Epidermal melanocyte (primary cell): ENCODE measurements around the genes TDG and GLT8D2.

GRCh38 chr12:102878806-102879499 is 38.1 kb downstream of the PAH start:
- RRBS: no CpG with 5 or more reads among the region's 15 CpGs

- RRBS: no CpG with 5 or more reads among the region's 4 CpGs
Observed at GRCh38 chr12:103785096-103785695, 55.8 kb downstream of the NT5DC3 start.

GRCh38 chr12:103931390-103931750 is 1.2 kb downstream of the HSP90B1 start:
- RRBS: no CpG with 5 or more reads among the region's 8 CpGs

- RRBS: no CpG with 5 or more reads among the region's 5 CpGs
Observed at GRCh38 chr12:103932096-103933127, 2.2 kb downstream of the HSP90B1 start.

DNA sequence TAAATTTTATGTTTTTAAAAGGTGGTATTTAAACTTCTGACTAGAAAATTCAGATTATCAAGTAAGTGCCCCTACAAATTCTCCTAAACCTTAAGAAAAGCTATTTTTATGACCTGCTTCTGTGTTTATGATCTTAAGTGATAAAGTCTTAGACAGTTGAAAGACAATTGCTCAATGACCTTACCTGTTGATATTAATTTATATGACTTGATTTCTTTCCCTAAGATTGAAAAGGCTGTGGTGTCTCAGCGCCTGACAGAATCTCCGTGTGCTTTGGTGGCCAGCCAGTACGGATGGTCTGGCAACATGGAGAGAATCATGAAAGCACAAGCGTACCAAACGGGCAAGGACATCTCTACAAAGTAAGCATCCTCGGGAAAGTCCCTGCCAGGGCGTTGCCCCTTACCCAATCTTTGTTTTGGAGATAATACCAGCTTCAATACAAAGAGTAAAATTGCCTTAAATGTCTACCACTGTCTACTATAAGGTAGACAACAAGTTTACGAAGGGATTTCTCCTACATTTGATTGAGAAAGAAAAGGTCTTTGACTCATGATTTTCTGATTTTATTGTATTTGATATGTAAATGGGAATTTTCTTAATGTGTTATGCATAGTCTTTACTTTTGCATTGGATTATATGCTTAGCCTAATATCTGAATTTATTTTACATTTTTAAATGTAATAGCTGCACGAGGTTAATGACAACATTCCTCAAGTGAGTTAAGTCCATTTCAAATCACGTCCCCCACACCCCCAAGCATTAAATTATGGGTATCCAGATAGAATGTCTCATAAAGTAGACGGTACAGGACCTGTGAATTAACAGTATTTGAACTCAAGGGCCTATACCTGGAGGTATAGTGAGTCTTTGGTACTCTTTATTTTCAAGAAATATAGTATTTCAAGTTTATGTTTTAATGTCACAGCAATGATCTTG is 13.2 kb downstream of the UQCC6 start:
- RRBS: no CpG with 5 or more reads among the region's 11 CpGs

DNA sequence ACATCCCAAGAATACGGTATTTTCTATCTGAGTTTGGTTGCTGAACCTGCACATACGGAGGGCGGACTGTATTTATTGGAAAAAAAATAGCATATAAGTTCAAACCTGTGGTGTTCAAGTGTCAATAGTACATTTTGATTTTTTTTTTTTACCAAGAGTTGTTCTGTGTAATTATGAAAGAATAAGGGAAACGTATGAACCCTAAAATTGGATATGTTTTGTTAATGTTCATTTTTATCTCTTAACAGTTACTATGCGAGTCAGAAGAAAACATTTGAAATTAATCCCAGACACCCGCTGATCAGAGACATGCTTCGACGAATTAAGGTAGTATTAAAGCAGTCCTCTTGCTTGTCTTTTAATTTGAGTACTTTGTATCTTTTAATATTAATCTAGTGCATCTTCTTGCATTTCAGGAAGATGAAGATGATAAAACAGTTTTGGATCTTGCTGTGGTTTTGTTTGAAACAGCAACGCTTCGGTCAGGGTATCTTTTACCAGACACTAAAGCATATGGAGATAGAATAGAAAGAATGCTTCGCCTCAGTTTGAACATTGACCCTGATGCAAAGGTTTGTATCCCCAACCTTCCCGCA is 10.5 kb downstream of the UQCC6 start:
- RRBS: no CpG with 5 or more reads among the region's 12 CpGs

- RRBS: 2% methylated on average over 20 of the region's 70 CpGs
Observed at GRCh38 chr12:103965562-103966824, at the start of gene TDG. Gene TDG, plus strand, starts transcription at chr12:103965872.

- RRBS: no CpG with 5 or more reads among the region's 32 CpGs
Observed at GRCh38 chr12:104049526-104050469, at the start of gene GLT8D2. Gene GLT8D2, minus strand, starts transcription at chr12:104050187.

- RRBS: no CpG with 5 or more reads among the region's 6 CpGs
Observed at GRCh38 chr12:104134023-104134892, 3.8 kb downstream of the NFYB start.

- RRBS: 3% methylated on average over 6 of the region's 30 CpGs
Observed at GRCh38 chr12:104138514-104139343, 719 bp upstream of the NFYB start.

- RRBS: no CpG with 5 or more reads among the region's 4 CpGs
Observed at GRCh38 chr12:104177380-104177987, 38.1 kb upstream of the TXNRD1 start.

- RRBS: no CpG with 5 or more reads among the region's 3 CpGs
Observed at GRCh38 chr12:104477524-104478094, 20.9 kb downstream of the CHST11 start.

DNA sequence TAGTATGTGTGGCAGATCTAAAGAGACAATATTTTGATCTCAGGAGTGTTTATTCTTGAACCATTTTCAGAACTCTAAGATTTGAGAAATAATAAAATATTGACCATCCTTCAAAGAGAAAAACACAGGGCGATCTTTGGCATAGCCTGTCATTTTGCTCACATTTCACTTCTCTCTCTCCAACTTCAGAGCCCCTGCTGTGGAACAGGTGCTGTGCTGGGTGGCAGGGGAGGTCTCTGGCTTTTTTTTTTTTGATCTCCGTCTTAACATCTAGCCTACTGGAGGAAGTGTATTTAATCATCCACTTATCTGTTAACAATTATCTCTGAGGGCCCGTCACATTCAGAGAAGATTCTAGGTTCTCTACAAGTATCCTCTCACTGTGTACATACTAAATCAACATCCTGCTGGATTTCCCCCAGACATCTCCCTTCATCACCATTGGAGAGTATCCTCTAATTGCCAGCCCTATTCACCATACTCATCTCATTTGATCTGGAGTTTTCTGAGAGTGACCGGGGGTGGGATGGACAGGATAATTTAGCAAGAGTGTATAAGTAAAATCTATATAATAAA is 34.1 kb downstream of the CHST11 start:
- RRBS: no CpG with 5 or more reads among the region's 4 CpGs

GRCh38 chr12:104632202-104632401 is 175.4 kb downstream of the CHST11 start:
- RRBS: no CpG with 5 or more reads among the region's 2 CpGs

DNA sequence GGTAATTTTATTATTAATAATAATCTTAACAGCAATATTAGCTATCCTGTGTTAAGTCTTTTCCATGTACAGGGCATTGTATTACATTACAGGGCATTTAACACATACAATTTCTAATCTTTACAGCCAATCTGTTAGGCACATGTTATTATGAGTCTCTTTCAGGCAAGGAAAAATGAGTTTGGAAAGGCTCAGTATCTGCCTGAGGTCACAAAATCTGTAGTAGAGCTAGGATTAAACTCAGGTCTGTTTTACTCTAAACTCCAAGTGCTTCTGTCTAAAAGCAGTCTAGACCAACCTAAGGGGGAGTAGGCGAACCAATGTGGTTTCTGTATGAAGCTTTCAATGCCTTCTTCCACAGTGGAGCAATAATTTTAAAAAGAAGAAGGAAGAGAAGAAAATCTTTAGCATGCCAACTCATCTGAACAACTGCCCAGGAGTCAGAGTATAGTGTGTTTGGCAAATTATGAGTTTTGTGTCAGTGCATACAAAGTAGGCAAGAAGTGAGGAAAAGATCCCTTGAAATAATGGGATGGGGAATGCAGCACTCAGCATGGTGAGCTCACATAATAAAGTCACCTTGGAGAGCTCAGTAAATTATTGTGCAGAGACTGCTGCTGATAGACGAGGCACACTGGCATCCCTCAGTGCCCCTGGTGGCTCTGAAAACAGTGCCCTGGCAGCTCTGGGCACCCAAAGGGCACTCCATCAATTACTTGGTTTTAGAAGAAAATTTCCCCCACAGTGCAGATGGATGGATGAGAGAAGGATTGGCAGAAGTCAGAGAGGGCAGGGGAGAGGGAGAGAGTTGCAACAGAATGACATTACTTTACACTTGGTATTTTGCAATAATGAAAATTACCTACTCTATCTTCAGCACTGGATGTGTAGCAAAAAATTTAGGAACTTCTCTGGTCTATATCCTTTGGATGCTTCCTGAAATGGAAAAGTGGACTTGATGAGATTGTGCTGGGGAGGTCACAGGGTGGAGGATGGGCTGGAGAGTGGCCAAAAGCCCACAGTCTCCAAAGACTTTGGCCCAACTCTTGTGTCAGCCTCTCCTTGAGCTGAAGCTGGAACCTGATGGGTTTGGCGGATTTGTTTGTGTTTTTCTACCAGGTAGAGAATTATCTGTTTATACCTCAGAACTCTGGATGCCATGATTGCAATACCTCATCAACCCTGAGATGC is 192.9 kb downstream of the CHST11 start:
- RRBS: no CpG with 5 or more reads among the region's 3 CpGs

GRCh38 chr12:104668372-104668733 is 211.6 kb downstream of the CHST11 start:
- RRBS: no CpG with 5 or more reads among the region's 9 CpGs

DNA sequence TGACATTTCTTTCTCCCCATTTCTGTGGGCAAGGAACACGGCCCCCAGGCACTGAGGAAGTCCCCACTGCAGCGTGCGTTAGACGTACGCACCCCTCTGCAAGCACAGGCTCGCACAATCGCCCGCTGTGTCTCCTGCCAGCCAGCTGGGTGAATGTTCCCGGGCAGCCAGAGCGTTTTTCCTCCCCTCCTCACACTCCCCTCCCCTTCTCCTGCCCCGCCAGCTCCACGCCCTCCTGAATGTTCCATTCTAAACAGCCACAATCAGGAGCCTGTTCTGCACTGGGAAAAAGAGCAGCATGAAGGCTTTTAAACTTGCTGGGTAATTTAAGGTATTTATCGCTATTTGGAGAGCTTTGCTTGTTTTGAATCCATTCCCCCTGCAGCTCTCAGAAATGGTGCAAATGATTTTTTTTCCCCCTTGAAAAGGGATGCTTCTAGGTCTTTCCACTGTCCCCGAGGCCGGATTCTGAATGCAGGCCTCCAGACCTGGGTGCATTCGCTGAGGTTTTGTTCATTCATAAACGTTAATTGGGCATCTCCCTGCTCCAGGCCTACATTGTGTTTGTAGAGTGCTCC is 212.4 kb downstream of the CHST11 start:
- RRBS: no CpG with 5 or more reads among the region's 17 CpGs

GRCh38 chr12:104695440-104696266 is 238.9 kb downstream of the CHST11 start:
- RRBS: no CpG with 5 or more reads among the region's 12 CpGs

GRCh38 chr12:104710018-104710447 is 248.1 kb downstream of the SLC41A2 start:
- RRBS: no CpG with 5 or more reads among the region's 7 CpGs